Pulmonary lymph node (tissue), 1 donor: ENCODE measurements around a stretch of chr10.

DNA sequence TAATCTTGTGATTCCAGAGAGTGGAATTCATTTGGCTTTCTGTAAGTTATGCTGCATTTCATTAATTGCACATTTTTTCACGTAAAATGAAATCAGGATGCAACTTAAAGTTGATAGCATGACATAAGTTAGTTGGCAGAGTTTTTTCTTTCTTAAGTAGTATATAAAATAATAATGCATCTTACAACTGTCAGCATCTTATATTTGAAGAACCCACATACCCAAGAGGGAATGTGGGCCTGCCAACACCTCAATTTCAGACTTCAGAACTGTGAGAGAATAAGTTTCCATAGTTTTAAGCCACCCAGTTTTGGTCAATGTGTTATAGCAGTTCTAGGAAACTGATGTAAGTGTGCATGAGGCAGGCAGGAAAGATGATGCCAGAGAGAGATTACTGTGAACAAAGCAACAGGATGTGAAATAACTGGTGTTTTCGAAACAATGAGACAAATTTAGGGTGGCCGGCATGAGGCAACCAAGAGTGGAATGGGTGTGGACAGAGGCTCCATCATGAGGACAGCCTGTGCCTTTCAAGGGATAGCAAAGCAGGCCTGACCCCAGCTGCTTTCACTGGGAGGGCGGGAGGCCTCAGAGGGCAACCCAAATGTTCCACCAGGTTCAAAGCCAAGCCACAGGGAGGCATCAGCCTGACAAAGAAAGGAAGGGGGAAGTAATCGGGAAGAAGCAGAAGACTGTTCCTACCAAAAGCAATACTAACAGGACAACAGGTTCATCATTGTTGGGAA is 67.4 kb upstream of the UCN3 start:
- PRO-cap = unidirectional peak, plus-strand start at position 449 of the sequence

DNA sequence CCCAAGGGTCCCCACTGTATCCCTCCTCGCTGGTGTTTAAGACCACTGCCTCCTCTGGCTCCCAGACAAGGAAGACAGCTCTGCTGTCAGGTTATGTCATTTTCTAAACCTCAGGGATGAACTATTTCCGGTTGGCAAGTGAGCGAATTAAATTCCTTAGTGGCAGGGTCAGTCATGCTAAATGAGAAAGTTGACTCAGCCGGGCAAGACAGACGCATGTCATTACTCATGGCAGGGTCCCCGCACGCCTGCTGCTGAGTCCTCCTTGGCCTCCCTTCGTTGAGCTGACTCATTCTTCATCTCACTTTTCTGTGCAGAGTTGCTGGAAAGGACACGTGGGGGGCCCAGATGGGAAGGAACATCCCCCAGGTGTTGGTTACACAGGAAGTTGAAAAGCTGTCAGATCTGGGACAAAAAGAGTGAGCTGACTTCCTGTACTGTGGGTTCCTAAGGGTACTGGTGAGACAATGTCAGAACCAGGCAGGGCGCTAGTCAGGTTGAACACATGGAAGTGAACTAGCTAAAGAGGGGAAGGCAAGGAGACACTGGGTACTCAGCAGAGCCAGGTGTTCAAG is 47.1 kb upstream of the UCN3 start:
- PRO-cap = no peak

GRCh38 chr10:5547549-5548900 is 23.3 kb downstream of the CALML3 start:
- PRO-cap = no peak

GRCh38 chr10:5553785-5554442 is 29.2 kb downstream of the CALML3 start:
- PRO-cap = no peak

- PRO-cap = no peak
Observed at GRCh38 chr10:5559679-5560103, 34.9 kb downstream of the CALML3 start.

- PRO-cap = no peak
Observed at GRCh38 chr10:5609717-5610639, 56.4 kb downstream of the ASB13 start.

DNA sequence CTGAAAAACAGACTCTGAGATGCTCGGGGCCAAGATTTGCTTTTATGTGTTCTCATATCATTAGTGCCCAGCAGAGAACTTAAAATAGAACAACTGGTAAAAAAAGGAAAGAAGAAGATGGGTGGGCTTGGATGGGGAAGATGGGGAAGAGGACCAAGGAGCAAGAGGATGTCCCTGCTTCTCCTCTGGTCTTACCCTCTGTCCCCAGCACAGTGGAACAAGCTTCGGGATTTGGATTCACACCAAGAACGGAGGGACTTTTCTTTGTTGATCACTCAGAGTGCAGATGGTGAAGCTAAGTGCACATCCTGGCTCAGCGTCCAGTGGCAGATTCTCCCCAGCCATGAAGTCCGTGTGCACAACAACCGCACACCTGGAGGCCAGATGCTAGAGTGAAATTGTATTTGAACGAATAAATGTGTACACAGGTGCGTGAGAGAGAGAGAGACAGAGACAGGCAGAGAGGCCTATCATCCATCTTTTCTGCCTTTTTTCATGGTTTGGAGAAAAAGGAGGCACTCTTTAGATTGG is 31.6 kb downstream of the ASB13 start:
- PRO-cap = unidirectional peak, minus-strand start at position 193 of the sequence

DNA sequence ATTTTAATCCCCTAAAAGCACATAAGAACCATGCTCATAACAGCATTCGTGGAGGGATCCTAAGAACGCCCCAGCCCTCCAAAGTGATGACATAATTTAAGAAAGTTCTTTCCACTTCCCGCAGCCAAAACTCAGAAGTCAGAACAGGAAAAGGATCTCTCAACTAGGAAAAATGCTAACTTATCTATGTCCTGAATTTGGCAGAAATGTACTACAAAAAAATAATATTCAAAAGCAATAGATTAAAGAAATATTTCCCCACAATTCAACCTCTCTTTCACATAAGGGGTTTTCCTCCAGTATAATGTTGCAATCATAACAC is 23.1 kb downstream of the ASB13 start:
- PRO-cap = unidirectional peak, plus-strand start at position 127 of the sequence

- PRO-cap = no peak
Observed at GRCh38 chr10:5712606-5713337, 28.1 kb downstream of the TASOR2 start.

- PRO-cap = no peak
Observed at GRCh38 chr10:5725761-5726363, 41.2 kb downstream of the TASOR2 start.

DNA sequence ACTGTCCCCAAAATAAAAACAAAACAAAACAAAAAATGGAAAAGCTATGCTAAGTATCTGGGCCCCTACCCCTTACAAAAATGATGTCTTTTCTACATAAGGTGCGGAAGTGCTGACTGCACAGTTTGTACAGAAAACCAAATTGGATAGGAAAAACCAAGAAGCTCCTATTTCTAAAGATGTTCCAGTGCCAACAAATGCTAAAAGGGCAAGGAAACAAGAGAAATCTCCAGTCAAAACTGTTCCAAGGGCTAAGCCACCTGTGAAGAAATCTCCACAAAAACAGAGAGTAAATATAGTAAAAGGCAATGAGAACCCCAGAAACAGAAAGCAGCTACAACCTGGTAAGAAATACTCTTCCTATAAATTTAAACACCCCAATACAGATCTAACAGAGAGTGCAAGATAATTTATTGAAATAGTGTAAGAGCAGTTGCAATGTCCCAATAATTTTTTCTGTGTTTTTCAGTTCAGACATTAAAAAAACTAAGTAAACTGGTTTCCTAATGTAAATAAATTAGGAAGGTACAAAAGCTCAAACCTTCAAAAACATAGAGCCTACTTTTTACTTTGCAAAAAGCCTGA is 50.7 kb downstream of the TASOR2 start:
- PRO-cap = no peak

- PRO-cap = bidirectional peak, plus-strand start at chr10:5840480, minus-strand start at chr10:5840395
Observed at GRCh38 chr10:5840012-5840820, 27.0 kb upstream of the GDI2 start.

DNA sequence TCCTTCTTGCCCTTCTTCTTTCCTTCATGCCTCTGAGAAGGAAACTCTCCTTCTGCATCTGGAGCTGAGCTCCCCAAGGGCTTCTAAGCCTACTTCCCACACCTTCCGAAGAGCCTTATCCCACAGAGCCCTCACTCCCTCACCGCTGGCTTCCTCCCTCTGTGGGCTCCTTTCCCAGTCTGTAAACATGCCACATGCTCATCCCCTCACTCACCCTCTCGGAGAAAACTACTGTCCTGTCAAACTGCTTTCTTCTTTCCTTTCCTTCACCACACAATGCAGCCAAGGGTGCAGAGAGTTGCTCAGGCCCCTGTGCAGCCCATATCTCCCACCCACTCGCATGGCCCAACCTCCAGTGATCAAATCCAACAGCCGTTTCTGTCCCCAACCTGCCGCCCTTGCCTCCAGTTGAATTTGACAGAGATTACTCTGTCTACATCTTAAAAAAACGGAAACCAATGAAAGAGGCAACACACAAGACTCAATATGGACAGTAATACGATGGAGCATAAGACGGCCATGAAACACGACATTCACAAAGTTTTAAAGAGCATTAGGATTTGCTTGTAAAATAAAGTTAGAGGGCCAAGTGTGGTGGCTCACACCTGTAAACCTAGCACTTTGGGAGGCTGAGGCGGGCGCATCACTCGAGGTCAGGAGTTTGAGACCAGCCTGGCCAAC is 17.9 kb downstream of the ANKRD16 start:
- PRO-cap = no peak

DNA sequence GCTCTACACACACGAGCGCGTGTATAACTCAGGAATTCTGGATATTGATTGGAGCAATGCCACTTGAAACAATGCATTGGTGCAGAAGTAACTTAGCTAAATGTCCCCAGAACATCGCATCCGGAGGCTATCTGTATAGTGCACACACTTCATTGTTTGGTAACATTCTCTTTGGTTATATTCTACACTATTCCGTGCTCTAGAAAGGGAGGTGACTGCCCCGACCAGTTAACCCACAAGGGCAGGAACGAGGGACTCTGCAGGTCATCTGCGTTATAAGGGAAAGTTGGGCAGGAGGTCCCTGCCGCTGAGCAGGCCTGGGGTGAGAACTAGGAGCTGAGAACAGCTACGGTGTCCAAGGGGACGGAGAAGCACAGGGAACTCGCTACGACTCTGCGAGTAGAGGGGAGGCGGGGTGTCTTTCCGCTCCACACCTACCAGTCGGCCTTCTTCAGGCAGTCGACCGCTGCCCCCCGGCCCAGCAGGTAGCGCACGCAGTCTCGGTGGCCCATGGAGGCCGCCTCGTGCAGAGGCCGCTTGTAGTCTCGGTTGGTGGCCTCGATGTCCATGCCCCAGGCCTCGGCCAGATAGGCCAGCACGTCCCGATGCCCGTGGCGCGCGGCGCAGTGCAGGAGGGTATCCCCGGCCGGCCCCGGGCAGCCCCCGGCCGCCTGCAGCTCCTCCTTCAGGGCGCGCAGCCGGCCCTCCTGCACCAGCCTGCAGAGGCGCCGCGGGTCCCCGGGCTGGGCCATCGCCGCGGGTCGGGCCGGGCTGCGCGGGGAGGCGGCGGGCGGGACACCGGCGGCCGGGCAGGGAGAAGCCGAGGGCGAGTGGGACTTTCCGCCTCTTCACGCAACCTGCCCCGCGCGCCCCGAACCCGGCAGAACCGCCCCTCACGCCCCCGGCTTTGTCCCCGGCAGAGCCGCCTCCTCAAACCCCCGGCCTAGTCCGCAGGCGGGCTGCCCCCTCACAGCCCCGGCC is 800 bp downstream of the ANKRD16 start:
- PRO-cap = no peak

GRCh38 chr10:5895471-5896243 is 5.6 kb downstream of the FBH1 start:
- PRO-cap = bidirectional peak, plus-strand start at chr10:5896069, minus-strand start at chr10:5895903

DNA sequence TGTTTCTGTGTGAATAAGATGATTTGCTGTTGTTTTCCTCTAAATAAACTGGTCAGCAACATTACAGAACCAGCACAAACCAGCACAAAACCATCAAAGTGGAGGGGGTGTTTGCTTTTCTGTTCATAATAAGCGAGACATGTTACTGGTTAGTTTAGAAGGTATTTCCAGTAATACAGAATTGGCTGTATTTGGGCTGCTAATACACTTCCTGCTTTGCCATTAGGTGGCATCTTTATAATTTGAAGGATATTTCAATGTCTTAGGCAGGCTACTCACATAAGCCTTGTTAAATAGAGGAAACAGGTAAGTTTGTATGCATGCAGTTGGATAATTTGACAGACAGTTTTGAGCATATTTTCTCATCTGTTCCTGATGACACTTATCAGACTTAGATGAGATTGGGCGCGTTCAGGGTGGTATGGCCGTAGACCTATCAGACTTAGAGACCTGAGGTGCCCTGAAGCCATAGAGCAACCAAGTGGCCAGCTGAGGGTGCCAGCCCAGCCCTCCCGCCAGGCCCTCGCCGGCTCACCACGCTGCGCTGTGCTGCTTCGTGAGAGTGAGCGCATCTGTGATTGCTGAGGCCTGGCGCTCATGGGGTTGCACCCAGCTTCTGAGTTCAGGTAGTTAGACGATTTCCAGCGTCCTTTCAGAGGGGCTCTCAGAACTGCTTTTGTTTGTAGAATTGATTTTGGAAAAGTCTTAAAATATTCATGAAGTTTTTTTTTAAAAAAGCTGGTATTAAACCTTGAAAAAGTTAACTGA is 10.1 kb downstream of the FBH1 start:
- PRO-cap = no peak

- PRO-cap = no peak
Observed at GRCh38 chr10:5911183-5911831, 21.3 kb downstream of the FBH1 start.

DNA sequence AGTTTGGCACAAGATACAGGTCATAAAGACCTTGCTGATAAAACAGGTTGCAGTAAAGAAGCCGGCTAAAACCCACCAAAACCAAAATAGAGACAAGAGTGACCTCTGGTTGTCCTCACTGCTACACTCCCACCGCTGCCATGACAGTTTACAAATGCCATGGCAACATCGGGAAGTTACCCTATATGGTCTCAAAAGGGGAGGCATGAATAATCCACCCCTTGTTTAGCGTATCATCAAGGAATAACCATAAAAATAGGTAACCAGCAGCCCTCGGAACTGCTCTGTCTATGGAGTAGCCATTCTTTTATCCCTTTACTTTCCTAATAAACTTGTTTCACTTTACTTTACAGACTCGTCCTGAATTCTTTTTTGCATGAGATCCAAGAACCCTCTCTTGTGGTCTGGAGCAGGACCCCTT is 28.2 kb upstream of the IL15RA start:
- PRO-cap = no peak

DNA sequence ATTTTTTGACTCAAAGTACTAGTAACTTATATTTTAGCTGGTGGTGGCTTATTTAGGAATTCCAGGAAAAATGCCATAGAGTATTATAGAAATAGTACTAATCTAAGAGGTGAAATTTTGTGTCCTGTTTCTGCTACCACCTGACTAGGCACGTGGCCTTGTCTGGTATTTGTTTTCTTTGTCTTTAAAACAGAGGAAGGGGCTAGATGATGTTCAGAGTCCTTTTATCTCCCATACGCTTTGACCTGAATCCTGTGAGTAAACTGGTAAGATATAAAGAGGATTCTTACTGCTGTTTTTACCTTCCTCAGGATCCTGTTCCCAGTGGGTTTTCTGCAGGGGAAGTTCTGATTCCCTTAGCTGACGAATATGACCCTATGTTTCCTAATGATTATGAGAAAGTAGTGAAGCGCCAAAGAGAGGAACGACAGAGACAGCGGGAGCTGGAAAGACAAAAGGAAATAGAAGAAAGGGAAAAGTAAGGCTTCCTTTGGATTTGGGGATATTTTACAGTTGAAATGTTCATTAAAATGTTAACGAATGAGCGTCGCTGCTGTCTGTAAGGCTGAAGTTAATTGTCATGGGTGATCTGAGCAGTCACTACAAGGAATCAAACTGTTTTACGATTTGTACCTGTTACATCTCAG is 15.9 kb downstream of the RBM17 start:
- PRO-cap = no peak

GRCh38 chr10:6222309-6223083 is 19.8 kb downstream of the PFKFB3 start:
- PRO-cap = no peak